GM23248 (cell line): ENCODE data around the genes UQCRC1 and RHOA.

DNA sequence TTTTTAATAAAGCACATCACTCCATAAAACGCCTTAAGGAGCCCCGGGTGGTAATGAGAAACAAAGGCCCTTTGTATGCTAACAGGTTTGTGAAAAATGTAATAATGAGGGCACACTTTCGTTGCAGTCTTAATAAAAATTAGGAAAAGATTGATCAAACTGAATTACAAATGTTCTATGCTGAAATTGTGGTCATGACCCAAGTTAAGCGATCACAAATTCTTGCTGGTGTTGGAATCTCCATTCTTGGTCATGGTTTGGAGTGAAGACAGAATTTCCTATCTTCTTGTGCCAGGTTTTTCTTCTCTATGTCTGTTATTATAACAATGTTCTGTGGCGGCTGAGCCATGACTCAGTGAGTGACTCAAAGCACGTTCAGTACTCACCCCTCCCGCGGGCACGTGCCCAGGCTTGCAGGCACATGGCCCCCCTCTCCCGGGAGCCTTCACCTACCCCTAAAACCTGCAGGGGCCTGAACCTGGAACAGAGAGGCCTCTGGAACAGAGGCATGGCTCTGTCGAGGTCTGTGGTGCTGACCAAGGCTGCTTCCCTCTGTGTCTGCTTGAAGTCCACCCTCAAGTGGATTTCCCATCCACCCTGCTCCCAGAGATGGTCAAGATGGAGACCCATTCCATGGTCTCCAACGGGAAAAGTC, 27.7 kb downstream of the PLXNB1 start:
- RAMPAGE, long total RNA: no peak

DNA sequence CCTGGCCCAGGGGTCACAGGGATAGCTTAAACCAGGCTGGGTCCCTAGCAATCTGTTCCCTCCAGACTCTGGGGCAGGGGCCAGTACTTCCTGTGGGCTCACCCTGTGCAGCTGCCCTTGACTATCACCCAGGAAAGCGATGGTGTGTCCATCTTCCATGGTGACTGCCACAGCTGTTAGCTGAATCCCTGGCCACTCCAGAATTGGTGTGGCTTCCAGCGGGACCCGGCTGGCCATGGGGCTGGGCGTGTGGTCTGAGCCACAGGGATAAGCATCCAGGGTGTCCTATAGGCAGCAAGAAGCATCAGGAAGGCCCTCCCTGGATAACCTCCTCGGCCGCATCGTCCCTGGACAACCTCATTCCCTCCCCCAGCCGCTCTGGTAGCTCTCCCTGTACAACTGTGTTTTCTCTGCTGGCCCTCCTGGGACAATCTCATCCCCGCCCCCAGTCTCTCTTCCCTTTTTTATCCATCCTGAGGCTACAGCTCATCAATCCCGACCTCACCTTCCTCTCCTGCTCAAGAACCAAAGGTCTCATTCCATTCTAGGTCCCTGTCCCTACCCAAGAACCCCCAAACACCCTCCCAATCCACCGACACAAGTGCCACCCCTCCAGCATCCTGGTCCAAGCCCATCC, 7.1 kb downstream of the PLXNB1 start:
- RAMPAGE, long total RNA: no peak

DNA sequence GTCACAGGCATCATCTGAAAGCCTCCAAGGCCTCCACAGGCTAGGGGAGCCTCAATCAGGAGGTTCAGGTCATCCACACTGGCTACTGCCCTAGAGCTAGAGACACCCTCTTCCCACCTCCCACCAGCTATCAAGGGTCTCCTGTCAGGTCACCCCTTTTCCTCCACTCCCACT, 588 bp upstream of the PLXNB1 start:
- RAMPAGE, long total RNA: no peak

DNA sequence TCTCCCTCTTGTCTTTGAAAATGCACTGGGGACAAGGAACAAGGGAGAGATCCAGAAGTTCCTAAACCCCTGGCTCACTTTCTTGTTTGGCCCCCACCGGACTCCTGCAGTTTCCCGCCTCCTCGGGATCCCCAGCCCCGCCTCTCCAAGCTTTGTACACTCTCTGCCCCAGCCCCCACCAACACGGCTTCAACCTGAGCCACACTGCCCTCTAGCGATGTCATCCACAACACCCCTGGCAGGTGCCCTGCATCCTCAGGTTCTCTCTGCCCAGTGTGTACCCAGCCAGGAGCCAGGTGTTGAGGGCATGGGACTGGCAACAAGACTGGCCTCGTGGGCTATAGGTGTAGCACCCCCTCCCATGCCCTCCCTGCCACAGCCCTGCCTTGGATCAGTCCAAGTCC, 1.5 kb upstream of the PFKFB4 start:
- RAMPAGE, long total RNA: no peak

DNA sequence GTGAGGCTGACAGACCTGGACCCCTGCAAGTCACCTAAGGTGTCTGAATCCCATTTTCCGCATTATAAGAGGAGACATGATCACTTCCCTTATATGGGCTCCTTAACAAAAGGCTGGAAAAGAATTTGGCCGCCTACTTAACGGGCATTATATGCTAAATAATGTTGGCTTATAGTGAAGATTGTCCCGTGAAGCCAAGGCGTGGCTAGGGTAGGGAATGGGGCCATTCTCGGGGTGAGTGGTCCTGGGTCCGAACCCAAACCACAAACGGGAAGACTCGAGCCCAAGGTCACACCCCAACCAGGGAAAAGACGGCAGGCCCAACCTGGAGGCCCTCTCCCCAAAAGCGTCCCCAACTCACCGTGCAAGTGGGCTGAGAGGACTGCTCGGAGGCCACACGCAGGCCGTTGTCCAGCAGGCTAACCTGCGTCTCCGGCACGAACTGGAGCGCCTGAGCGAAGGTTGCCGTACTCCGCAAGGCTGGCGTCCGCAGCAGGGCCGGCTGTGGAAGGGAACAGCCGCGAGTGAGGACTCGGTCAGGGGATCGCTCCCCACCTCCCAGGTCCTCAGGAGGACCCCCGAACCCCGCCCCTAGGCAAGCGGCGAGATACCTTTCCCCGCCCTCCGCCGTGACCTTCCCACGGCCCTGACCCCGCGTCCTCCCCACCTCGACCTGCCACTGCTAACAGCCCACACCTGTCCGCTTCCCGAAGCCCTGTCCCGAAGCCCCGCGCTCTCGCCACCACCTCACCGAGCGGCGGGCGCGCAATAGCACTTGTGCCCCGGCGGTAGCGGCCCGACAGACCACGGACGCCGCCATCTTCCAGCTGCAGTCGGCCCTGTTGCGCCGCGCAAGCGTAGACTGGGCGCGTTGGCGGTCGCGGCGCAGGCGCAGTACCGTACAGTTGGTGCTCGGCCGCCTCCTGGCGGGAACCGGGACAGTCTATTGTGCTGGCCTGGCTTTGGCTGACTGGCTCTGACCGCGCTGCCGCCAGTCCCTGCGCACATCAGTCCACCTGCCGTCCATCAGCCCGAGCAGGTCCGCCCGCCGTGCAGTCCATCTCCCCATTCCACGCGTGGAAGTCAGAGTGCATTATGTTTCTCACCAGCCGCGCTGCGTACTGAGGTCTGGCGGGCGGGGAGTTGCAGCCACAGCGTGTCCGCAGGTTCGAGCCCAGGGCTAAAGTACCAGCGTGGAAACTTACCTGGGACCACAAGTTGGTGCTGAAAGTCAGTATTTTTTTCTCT, at the start of gene UQCRC1:
UQCRC1 (minus strand) TSS at position 846 of the 1,248 bp plus-strand sequence.
- RAMPAGE, long total RNA: start-site peak on the minus strand centred at position 848 of the sequence, 46 bp wide, 2,192 and 1,166 reads in 2 replicates

DNA sequence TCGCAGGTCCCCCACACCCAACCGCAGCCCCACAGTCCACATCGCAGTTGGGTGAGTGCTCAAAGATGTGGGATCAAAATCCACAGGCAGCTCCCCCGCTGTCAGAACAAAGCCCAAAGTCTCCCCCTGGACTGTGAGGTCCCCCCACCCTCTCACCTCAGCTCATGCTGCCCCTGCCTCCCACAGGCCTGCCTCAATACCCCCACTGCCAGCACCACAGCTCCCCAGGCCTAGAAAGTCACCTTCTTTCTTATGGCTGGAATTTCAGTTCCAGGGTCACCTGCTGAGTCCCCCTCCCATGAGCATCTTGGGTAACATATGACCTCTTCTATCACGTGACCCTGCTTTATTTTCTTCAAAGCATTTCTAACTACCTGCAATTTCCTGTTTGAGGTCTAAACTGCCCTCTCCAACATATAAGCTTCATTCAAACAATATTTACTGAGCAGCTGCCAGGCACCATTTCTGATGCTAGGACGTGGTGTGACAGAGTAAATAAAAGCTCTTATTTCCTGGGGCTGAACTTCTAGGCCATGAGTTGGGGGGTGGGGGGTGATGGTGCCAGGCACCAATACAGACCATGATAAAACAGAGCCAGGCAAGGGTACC, 2.4 kb upstream of the TMEM89 start:
- RAMPAGE, long total RNA: no peak

GRCh38 chr3:48694439-48695147, 8.9 kb upstream of the NCKIPSD start:
- RAMPAGE, long total RNA: no peak

DNA sequence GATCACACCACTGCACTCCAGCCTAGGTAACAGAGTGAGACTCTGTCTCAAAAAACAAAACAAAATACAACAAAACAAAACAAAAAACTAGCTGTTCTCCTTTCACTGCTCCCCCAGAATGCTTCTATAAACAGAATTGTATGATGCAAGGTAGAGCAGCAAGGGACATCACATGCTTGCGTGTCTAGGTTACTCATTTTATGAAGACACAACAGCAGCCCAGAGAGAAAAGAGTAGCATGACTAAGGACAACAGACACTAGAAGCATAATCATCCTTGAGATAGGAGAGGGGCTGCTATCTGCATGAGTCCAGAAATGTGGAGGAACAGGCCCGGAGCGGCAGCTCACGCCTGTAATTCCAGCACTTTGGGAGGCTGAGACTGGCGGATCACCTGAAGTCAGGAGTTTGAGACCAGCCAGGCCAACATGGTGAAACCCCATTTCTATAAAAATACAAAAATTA, 25.2 kb upstream of the IP6K2 start:
- RAMPAGE, long total RNA: no peak

DNA sequence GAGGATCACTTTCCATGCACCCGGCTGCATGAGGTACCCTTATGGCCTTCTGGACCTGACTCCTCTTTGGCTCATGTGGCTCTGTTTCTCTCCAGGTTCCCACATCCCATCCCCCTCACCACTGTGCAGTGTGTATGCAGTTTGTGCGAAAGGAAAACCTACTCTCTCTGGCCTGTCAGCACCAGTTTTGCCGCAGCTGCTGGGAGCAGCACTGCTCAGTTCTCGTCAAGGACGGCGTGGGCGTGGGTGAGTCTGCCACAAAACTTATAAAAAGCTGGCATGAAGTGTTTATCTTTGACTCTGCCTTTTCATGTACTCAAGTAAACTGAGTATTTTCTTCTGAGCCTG, 23.0 kb upstream of the P4HTM start:
- RAMPAGE, long total RNA: no peak

DNA sequence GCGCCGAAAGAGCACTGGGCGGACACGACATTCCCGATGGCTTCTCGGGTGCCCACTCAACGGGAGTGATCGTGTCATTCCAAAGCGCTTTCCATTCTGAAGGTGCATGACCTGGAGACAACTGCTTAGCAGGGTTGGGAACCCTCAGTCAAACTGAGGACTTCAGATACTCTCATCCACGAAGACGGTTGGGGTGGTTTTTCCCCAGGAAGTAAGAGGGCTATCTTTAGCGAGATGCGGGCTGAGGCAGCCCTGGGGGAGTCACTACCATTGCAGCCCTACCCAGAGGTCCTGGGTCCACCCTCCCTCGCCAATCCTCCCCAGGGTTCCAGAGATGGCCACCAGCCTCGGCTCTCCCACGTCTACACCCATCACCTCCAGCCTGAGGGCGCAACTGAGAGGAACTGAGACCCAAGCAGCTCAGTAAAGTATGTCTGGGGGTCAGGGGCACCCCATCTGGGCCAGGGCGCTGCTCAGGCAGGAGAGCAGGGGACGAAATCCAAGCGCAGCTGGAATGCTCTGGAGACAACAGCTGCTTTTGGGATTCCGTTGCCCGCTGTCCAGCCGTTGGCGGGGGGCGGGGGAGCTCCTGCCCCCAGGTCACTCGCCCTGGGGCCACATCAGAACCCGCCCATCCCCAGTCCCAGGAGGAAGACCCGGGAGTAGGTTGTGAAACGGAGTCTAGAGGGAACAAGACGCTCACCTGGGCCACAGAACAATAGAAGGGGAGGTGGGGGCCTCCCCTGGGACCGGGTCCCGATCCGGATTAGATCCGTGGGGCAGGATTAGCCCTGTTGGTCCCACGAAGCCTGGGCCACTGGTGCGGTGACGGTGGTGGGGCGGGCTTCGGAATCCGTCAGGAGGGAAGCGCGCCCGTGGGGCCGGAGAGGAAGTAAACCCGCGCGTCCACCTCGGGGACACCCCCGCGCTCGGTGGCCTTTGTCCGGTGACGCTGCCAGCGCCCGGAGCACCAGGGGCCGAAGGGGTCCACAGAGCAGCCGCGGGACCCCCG, 1.5 kb upstream of the NDUFAF3 start:
- RAMPAGE, long total RNA: no peak

DNA sequence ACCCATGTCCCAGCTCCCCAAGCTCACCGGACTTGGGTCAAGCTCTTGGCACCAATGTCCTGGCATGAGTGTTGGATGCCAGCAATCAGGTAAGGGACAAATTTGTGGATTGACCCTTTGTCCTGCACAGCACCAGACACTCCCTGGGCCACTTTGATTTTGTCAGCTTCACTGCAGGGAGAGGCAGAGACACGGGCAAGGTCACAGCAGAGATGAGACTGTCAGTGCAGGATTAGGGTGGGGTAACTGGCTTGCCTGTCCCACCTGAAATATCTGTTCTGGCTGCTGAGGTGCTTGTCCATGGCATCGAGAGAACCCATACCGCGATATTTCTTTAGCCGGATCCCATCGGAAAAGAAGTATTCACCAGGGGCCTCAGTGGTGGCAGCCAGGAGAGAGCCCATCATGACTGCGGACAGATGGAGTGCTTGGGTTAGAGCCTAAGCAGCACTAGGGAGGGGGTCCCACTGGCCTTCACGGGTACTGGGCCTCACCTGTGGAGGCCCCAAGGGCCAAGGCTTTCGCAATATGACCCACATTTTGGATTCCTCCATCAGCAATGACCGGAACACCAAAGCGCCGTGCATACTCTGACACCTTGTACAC, 2.8 kb downstream of the NDUFAF3 start:
- RAMPAGE, long total RNA: no peak

DNA sequence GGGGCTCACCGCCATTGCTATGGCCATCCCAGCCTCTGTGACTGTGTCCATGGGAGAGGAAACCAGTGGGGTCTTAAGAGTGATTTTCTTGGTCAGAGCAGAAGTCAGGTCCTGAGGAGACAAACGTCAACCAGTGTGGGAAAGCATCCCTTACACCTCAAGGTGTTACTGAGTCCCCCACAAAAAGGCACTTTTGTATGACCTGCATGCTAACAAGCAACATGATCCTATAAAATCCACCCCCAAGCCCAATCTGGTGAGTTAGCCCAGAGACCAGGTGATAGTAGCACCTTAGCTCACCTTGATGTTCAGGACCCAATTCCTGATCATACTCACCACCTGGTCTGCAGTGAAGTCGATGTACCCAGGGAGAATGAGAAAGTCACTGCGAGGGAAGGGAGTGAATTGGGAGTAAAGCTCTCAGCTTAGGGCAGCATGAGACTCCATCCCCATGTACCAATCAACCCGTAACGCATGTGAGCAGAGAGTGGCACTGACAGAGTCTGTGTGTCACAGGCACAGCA, 714 bp downstream of the IMPDH2 start:
- RAMPAGE, long total RNA: no peak

GRCh38 chr3:49119426-49119808, 1.2 kb downstream of the USP19 start:
- RAMPAGE, long total RNA: no peak

GRCh38 chr3:49277415-49277932, 442 bp upstream of the C3orf62 start:
- RAMPAGE, long total RNA: no peak

DNA sequence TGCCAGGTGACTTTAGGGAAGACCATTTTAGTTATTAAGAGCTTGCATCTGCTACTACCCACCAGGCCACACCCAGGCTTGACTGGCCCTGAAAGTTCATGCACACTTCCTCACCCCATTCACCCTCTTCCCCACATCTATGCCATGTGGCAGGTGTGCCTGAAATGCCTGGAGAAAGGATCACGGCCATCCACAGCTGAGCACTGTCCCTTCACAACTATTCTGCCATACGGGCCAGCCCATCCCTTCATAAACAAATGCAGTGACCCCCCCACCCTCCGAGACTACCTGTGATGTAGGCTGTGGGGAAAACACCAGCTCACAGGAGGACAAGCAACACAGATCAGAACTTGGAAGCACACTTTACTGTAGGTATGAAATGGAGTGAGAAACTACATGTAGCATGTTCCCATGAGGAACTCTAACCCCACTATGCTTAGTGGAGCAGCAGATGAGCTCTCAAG, 28.8 kb downstream of the USP4 start:
- RAMPAGE, long total RNA: no peak

DNA sequence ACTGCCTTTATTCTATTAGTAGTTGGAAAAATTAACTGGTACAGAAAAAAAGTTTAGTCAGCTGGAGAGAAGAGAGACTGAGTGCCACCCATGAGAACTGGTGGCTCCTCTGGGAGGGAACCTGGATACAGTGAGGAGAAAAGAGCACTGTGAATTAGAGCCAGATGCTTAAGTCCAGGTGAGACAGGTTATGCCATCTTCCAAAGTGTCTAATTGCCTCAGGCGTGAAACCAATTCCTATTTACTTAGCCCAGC, 927 bp upstream of the GPX1 start:
- RAMPAGE, long total RNA: no peak

- RAMPAGE, long total RNA: start-site peak on the minus strand at chr3:49411922-49411982, 2,897 and 2,460 reads in 2 replicates
These were observed at the start of gene RHOA for GRCh38 chr3:49411362-49412141. Gene RHOA, minus strand, starts transcription at chr3:49411976.

DNA sequence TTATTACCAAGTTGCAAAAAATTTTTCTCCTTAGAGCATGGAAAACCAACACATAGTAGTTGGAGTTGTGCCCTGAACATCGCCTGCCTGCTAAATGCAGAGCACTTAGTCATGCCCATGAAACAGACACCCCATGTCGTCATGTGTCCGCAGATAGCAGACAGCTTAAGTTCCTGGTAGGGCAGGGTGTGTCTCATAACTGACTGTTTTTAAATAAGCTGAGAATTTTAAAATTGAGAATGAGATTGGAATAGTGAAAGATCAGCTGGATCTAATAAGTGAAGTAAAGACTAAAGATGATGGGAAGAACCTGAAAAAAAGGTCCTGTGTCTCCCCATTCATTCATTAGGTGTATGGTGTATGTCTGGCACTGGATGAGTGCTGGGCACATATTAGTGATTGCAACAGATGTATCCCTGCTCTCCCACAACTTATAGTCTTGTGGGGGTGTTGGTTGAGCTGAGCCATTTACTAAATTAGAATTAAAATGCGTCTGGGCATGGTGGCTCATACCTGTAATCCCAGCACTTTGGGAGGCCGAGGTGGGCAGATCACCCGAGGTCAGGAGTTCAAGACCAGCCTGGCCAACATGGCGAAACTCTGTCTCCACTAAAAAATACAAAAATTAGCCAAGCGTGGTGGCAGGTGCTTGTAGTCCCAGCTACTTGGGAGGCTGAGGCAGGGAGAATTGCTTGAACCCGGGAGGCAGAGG, 31.1 kb downstream of the DAG1 start:
- RAMPAGE, long total RNA: no peak

DNA sequence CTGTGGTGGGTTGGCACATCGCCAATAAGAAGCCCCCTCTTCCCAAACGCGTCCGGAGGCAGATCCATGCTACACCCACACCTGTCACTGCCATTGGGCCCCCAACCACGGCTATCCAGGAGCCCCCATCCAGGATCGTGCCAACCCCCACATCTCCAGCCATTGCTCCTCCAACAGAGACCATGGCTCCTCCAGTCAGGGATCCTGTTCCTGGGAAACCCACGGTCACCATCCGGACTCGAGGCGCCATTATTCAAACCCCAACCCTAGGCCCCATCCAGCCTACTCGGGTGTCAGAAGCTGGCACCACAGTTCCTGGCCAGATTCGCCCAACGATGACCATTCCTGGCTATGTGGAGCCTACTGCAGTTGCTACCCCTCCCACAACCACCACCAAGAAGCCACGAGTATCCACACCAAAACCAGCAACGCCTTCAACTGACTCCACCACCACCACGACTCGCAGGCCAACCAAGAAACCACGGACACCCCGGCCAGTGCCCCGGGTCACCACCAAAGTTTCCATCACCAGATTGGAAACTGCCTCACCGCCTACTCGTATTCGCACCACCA, 22.8 kb upstream of the BSN start:
- RAMPAGE, long total RNA: no peak

DNA sequence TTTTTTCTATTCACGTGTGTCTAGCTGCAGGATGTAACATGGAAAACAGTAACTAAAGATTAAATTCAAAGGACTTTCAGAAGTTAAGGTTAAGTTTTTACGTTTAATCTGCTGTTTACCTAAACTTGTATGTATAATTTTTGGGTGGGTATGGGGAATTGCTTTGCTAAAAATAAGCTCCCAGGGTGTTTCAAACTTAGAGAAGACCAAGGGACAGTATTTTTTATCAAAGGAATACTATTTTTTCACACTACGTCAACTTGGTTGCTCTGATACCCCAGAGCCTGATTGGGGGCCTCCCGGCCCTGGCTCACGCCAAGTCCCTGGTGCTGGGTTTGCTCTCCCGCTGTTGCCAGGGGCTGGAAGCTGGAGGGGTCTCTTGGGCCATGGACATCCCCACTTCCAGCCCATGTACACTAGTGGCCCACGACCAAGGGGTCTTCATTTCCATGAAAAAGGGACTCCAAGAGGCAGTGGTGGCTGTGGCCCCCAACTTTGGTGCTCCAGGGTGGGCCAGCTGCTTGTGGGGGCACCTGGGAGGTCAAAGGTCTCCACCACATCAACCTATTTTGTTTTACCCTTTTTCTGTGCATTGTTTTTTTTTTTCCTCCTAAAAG, 20.6 kb upstream of the BSN start:
- RAMPAGE, long total RNA: no peak